AG09319 (cell line): ENCODE results near the genes CUEDC1, VEZF1 and LPO.

- RRBS, result no CpG with 5 or more reads among the region's 5 CpGs
Measured at GRCh38 chr17:57407855-57408262, 151.5 kb downstream of the MSI2 start.

DNA sequence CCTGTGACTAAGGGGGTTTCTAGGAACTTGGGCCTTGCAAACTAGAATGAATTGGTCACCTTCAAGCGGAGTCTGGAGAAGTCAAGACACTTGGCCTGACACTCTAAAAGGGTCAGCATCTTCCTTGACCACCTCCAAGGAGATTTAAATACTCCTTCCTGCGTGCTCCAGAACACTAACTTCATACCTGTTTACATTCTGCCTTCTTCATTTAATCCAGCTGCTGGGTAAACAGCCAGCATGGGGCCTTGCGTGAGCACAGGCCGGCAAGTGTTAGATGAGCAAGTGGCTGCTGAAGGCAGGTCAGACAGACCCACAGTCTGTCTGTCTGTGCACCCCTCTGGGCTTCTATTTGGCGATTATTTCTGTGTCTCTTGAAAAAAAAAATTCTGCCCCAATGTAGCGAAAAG is 153.8 kb downstream of the MSI2 start:
- RRBS, result no CpG with 5 or more reads among the region's 6 CpGs

DNA sequence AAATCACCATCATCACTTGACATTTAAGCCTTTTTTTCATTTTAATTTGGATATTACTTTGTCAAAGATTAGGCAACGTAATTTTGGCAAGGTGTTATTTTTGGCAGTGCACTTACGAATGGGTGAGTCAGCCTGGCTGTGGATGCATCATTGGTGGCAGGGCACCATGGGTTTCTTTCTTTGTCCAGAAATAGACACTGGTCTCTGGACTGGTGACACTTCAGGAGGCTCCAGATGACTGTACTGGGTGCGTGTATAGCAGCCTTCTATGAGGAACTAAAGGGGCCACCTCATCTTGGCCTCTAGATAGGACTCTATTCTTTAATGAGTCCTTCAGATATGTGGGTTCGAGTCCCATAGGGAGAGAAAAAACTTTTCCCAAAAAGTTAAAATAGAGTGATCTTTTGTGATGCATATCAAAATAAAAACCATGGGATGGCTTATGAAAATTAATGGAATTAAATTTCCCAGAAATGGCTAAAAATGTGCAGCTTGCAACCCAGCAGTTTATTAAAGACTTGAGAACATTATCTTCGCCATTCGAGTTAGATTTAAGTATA is 166.5 kb downstream of the MSI2 start:
- RRBS, result no CpG with 5 or more reads among the region's 6 CpGs

DNA sequence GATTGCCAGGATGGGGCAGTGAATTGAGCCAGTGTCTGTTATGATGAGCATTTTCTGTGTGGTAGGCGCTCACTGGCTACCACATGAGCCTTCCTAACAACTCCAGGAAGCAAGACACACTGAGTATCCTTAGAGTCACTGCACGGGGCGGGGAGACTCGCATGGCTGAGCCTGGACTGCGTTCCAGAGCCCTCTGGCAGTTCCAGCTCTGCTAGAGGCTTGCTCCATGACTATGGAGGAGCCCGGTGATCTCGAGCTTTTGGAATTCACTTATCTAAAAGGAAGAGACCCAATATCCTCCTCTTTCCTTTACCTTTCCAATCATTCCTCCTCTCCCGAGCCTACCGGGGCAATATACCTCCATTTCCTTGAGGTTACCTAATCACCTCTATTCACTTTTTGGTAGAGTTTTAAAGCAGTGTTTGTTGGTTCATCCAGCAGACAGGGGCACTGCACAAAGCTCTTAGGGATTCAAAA is 225.8 kb downstream of the CCDC182 start:
- RRBS, result 60% methylated on average over 2 of the region's 9 CpGs

DNA sequence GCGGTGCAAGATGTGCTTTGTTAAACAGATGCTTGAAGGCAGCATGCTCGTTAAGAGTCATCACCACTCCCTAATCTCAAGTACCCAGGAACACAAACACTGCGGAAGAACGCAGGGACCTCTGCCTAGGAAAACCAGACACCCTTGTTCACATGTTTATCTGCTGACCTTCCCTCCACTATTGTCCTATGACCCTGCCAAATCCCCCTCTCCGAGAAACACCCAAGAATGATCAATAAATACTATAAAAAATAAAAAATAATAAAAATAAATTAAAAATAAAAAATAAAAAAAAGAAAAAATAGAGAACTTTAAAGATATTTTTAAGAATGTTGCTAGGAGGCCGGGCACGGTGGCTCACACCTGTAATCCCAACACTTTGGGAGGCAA is 3.2 kb downstream of the MRPS23 start:
- RRBS, result no CpG with 5 or more reads among the region's 7 CpGs

- RRBS, result no CpG with 5 or more reads among the region's 1 CpG
Measured at GRCh38 chr17:57853343-57853652, 3.5 kb upstream of the MRPS23 start.

GRCh38 chr17:57868418-57869529 is 18.9 kb upstream of the MRPS23 start:
- RRBS, result no CpG with 5 or more reads among the region's 28 CpGs

- RRBS, result 1% methylated on average over 44 of the region's 95 CpGs
Measured at GRCh38 chr17:57954943-57955525, at the start of gene CUEDC1. TSS of gene CUEDC1 (minus strand) at chr17:57955412.

DNA sequence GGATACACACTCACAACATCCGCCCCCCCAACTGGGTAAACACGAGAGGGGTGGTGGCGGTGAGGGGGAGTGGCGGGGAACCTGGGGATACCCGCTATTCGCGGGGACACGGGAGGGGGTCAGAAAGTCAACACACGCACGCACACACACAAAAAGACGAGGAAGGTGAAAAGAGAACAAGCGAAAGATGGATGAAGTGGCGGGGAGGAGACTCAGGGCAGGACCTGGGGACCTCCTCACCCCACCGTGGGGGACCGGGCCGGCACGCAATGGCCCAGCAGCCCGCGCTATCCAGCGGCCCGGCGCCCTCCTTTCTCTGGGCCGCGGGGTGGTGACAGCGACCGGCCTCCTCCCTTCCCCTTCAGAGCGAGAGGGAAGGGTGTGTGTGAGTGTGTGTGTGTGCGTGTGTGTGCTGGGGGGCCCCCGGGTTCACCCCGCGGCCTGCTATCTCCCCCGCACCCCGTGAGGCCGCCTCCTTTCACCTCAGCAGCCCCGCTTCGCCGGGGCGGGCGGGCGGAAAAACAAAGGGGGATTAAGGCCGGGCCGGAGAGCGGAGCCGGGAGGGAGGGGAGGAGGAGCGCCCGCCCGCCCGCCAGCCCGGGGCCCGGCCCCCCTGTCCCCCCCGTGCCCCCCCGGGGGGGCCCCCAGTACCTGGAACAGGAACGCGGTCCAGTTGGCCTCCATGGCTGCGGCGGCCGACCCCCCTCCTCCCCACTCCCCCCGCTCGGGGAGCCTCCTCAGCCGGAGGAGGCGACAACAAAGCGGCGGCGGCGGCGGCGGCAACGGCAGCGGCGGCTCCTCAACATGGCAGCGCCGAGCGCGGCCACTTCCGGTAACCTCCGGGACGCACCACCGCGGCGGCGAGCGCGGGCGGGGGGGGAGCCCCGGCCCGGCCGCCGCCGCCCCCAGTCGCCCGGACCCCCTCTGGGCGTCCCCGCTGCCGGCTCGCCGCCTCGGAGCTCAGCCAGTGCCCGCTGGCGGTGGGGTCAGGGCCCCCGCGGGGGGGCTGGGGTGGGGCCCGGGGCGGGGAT is at the start of gene VEZF1:
TSS of gene VEZF1 (minus strand) at position 827 of the 1,031 bp plus-strand sequence.
- RRBS, result under 1% methylated on average over 56 of the region's 103 CpGs

DNA sequence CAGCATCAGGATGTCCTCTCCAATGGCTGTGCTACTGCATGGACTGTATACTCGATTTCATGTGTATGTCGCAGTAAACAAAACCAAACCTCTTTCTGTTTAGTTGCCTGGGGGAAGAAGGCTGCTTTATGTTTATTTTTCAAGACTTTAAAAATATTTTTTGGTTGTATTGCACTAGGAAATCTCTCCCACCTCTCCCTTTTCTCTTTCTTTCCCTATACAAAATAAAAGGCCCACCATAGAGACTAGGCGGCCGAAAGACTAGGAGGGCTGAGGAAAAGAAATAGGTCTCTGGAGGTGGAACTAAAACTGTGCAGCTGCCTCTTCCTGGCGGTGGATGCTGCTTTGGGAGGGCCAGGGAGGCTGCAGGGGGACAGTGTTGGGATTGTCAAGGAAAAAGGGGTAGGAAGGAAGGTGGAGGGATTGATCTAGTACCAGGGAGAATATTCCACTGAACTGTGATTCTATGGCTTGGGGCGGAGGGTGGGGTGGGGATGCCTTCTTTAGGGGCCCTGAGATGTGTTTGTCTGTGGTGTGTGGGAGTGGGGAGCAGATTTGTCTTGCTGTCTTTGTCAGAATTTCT is 6.2 kb downstream of the DYNLL2 start:
- RRBS, result no CpG with 5 or more reads among the region's 6 CpGs

DNA sequence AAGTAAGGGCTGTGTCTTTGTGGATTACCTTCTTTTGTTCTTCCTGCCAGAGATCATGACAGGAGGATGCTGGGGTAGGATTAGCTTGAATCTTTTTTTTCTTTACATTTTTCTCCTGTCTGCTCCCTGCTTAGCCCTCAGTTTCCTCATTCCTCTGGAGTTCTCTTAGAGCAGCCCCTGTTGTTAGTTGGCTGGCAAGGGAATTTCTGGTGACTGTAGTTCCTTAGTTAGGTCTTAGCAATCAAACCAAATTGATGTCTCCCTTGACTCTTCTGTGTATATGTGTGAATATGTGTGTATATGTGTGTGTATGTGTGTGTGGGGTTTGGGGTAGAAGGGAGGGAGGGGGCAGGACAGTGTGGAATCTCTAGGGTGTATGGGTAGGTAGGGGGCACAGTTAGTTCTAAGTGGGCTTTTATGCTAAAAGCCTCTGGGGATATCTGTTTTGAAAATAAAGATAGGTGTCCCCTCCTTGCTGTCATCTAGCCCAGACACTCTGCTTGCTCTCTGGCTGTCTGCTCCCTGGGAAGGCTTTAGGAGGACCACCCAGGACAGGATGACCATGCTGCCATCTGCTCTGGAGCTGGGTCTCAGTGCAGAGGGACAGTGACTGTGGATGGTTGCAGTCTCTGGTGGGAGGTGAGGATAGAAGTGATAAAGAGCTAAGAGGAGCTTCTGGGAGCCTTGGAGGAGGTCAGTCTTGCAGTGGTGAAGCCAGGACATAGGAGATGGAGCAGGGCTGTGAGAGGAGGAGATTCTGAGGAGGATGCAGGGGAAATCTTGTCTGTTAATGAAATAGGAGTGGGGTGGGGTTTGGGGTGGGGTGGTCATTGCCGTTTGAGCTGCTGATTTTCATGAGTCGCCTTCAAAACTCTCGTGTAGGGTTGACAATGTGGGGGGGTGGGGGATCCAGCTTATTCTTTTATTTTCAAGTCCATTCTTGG is 7.0 kb downstream of the DYNLL2 start:
- RRBS, result no CpG with 5 or more reads among the region's 3 CpGs

GRCh38 chr17:58152830-58153618 is 4.8 kb downstream of the OR4D1 start:
- RRBS, result no CpG with 5 or more reads among the region's 4 CpGs

GRCh38 chr17:58219842-58220271 is 802 bp upstream of the MKS1 start:
- RRBS, result no CpG with 5 or more reads among the region's 6 CpGs

- RRBS, result no CpG with 5 or more reads among the region's 4 CpGs
Measured at GRCh38 chr17:58238351-58238662, at the start of gene LPO. TSS of gene LPO (plus strand) at chr17:58238584.

- RRBS, result 11% methylated on average over 12 of the region's 63 CpGs
Measured at GRCh38 chr17:58278330-58279509, 2.0 kb downstream of the MPO start.

GRCh38 chr17:58309066-58309584 is 19.5 kb downstream of the TSPOAP1 start:
- RRBS, result no CpG with 5 or more reads among the region's 15 CpGs

DNA sequence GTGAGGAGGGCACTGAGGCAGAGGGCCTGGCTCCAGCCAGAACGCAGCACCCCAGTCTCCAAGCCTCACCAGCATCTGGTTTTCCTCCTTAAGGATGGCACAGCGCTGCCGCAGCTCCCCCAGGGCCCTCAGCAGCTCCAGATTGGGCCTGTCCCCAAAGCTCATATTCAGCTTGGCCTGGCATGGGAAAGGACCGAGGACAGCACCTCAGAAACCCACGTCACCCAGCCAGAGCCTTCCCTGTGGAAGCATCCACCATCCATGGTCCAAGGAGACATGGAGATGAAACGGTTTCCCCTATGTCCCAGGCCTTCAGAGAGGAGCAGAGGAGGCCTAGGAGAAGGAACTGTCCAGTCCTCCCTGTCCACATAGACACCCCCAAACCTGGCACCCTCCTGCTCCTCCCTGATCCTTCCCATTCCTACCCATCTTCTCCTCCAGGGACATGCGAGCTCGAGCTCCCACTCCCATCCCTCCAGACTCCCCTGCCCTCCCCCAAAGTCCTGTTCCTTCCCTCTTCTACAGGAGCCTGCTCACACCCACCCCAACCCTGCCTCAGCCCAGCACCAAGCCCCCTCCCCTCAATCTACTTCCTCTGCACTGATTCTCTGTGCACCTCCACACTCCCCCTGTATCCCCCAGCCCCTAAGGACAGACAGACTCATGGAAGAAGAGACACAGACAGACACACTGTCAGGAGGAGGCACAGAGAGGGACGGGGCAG is 1.8 kb downstream of the TSPOAP1 start:
- RRBS, result no CpG with 5 or more reads among the region's 9 CpGs

DNA sequence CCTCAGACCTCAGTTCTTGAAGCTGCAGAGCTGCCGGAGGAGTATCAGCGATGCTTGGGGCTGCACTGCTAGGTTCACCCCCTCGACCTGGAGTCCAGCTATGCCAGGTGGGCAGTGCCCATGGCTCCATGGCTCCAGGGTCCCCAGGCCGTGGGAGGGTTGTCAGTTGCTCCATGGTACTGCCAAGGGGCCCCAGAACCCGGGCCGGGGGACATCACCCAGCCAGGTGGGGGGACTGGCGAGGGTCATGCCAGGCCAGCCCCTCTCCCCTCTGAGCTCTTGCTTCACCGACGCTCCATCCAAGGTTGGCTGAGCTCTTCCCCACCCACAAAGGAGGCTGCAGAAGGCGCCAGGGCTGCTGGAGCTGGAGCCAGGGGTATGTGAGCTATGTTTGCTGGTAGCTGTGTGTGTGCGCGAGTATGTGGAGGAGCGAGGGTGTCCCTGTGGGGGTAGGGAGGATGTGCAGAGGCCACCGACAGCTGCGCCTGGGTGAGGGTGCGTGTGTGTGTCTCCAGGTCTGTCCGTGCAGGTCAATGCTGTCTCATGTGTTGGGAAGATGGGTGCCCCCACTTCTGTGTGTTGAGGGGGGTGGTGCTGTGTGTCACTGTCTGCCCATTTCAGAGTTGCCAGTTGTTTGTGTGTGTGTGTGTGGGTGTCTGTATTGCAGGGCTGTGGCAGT is 710 bp downstream of the TSPOAP1 start:
- RRBS, result no CpG with 5 or more reads among the region's 17 CpGs

- RRBS, result no CpG with 5 or more reads among the region's 3 CpGs
Measured at GRCh38 chr17:58330061-58330543, 1.5 kb upstream of the TSPOAP1 start.

DNA sequence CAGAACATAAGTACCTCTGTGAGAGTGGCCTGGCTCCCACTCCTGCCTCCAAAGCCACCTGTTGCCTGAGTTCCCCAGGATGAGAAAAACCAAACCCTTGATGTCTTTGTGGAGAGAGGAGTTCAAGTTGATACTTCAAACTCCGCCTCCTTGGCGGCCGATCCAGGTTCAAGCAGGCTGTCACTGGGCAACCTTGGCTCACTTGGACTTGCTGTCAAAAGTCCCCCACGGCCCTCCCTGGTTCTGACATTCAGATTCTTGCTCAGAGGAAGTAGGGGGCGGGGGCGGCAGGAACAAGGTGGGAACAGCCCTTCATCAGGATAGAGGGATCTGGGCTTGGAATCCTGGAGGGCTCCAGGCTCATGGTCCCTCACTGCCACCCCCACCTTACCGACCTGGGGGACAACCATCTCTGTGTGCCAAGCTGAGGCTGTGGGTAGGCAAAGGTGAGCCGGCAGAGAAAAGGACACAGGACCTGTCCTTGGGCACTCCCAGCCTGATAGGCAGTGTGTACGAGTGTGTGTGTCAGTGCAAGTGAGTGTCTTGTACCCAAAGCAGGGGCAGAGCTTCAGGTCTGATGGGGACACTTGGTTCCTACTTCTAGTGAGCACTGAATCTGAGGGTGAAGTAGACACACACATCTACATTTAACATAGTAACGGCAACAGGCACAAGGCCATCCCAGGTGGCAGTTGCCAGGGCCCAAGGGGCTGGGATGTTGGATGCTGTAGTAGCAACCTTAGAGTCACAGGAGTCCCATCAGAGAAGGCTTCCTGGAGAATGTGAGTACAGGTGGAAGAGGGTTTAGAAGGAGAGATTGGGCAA is 6.6 kb upstream of the TSPOAP1 start:
- RRBS, result no CpG with 5 or more reads among the region's 10 CpGs